Vermiform appendix (tissue), 1 donor: ENCODE results near the genes KIDINS220 and MBOAT2.

GRCh38 chr2:8119716-8120927 lies 561.7 kb upstream of the ID2 start:
- PRO-cap, result bidirectional peak, plus-strand start at chr2:8120415, minus-strand start at chr2:8120216

DNA sequence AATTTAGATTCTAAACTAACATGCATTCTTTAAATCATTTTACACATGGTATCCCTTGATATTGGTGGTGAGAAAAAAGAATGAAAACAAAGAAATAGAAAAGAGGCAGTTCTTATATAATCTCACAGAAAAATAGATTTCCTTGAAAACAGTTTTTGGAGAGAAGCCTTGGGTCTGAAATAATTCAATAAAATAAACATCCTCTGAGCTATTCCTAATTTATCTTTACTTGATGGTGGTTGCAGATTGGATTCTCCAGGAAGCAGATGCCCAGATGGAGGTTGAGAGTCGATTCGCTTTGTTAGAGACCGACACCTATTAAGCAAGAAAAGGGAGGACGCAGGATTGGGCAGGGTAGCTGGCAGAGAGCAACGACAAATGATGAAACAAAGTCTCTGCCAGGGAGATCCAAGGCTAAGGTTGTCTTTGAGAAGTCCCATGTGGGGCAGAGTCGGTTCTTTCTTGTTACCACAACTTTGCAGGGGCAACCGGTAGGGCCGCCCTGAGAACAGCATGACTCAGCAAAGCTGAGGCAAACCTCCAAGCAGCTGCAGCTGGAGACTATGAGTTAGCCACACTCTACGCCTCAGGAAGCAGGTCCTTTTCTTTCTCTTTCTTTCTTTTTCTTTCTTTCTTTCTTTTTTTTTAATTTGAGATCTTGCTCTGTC lies 452.5 kb upstream of the ID2 start:
- PRO-cap, result no peak

- PRO-cap, result no peak
Observed at GRCh38 chr2:8242512-8243458, 439.1 kb upstream of the ID2 start.

DNA sequence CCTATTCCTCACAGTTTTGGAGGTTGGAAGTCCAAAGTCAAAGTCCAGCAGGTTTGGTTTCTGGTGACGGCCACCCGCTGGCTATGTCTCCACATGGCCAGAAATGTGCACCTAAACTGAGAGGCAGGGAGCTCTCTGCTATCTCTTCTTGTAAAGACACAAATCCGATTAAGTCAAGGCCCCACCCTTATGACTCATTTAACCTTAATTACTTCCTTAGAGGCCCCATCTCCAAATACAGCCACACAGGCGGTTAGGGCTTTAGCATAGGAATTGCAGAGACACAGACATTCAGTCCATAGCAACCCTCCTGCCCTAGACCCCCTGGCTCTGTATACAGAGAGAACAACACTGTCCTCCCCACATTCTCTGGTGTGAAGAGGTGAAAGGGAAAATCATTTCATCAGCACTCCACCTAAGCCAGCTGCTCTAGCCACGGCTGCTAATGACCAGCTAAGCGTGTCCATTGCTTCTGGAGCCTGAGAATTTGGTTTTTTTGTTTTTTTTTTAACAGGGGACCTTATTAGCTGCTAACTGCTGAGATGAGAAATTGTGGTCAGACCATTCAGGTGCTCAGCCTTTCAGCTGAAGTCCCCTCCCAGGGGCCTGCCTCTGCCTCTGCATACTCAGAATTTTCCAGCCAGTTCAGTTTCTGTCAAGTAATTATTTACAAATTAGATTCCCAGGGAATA lies 368.8 kb upstream of the ID2 start:
- PRO-cap, result no peak

- PRO-cap, result no peak
Observed at GRCh38 chr2:8438585-8438890, 243.3 kb upstream of the ID2 start.

DNA sequence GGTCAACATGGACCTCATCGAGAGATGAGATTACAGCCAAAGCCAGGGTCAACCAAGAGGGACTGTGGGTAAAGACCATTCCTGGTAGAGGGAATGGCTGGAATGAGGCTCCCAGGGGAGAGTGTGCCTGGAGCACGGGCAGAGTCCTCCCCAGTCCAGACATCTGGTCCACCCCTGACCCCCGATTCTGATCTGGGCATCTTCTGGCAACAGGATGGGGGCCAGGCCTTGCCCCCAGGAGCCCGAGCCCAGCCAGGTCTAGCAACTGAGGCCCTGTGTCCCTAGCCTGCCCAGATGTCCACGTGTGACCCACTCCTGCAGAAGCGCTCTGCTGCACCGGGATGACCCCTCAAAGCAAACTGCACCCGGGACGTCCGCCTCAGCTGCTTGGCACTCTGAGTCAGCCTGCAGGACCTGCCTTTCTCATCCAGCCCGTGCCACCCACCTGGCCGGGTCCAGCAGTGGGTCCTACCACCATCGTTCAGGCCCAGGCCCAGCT lies 56.3 kb upstream of the ID2 start:
- PRO-cap, result no peak

- PRO-cap, result no peak
Observed at GRCh38 chr2:8662585-8663074, 19.2 kb upstream of the ID2 start.

GRCh38 chr2:8678606-8679608 lies 2.9 kb upstream of the ID2 start:
- PRO-cap, result bidirectional peak, plus-strand start at chr2:8678948, minus-strand start at chr2:8678811; bidirectional peak, plus-strand start at chr2:8679211, minus-strand start at chr2:8679133

DNA sequence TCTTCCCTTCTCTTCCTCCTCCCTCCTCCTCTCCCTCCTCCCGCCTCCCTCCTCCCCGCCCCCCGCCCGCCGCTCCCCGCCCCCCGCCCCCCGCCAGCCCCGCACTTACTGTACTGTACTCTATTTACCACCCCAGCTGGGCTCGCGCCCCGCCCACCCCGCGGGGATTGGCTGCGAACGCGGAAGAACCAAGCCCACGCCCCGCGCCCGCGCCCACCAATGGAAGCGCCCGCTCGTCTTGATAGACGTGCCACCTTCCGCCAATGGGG lies 204 bp upstream of the ID2 start:
- PRO-cap, result bidirectional peak, plus-strand start outside the sequence, minus-strand start at position 144 of the sequence

- PRO-cap, result no peak
Observed at GRCh38 chr2:8693332-8693602, 11.4 kb downstream of the ID2 start.

GRCh38 chr2:8837138-8838096 lies at the start of gene KIDINS220:
KIDINS220 (minus strand) TSS chr2:8837613.
- PRO-cap, result bidirectional peak, plus-strand start at chr2:8837702, minus-strand start at chr2:8837592

GRCh38 chr2:8894167-8894720 lies 56.8 kb upstream of the KIDINS220 start:
- PRO-cap, result unidirectional peak, plus-strand start at chr2:8894602

- PRO-cap, result no peak
Observed at GRCh38 chr2:8954069-8954610, 49.3 kb downstream of the MBOAT2 start.

DNA sequence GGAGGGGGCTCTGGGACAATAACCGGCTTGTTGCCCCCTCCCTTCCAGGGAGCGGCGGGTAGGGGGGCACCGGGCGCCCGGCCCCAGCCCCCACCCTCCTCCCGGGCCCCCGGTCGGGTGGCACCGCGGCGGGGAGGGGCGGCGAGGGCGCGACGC lies 247 bp downstream of the MBOAT2 start:
- PRO-cap, result no peak

DNA sequence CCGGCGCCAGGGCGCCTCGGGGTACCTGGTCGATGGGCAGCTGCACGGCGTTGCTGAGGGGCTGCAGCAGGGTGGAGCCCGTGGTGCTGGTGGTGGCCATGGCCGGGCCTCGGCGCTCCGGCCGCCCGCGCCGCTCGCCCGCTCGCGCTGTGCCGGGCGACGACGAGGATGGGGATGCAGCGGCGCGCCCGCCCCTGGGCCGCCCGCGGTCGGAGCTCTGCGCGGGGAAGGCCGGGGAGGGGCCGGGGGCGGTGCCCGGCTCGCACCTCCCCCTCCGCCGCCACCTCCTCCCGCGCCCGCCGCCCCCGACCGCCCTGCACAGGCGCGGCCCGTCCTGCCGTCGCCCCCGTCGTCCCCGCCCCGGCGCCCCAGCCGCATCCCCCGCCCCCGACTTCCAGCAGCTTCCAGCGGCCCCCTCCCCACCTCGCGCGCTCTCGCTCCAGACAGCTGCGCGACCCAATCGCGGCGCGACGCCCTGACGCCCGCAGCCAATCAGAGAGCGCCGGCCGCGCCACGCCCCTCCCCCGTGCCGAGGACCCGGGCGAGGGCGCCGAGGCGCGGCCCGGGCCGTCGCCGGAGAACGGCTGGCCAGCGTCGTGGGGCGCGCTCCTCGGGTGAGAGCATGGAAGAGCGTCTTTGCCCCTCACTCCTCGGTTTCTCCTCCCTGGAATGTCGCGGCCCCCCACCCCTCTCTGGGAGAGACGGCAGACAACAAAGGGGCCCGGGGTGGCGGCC lies at the start of gene MBOAT2:
TSS of gene MBOAT2 (minus strand) at position 170 of the 735 bp plus-strand sequence.
- PRO-cap, result bidirectional peak, plus-strand start at position 580 of the sequence, minus-strand start at position 170 of the sequence

GRCh38 chr2:9238862-9239155 lies 32.2 kb downstream of the ASAP2 start:
- PRO-cap, result no peak

GRCh38 chr2:9311414-9312233 lies 105.0 kb downstream of the ASAP2 start:
- PRO-cap, result no peak

DNA sequence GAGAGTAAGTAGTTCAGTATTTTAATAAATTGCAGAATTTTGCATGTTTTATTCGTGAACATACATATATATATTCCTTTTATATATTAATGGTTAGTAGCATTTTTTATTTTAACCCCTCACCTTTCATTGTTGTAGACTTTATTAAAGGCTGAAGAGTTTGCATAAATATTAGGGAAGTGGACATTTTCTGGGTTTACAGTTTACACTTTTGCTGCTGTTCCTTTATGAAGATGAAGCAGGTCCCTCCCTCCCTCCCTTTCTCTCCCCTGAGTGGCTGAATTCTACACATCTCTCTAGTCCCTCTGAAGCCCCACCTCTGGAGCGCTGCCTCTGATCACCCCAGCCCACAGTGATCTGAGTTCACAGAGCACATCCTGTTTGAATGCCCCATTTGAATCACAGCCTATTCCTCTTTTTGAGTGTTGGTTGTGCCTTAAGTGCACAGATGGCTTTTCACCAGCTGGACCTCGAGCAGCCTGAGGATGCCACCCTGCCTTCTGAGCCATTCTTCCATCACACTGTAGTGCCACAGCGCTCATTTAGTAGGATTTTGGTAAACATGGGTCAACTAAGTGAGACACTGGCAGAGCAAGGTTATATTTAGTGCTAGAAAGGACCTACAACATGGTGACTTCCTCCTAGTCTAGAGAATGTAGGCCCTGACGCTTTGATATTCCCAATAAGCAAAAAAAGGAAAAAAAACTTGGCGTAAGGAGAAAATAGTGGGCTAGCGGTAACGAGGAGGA lies 87.1 kb downstream of the ITGB1BP1 start:
- PRO-cap, result no peak

- PRO-cap, result no peak
Observed at GRCh38 chr2:9406637-9407485, 16.5 kb downstream of the ITGB1BP1 start.

- PRO-cap, result no peak
Observed at GRCh38 chr2:9559299-9559444, 3.5 kb upstream of the ADAM17 start.